Measurements from ENCODE around the gene BOD1L2.

DNA sequence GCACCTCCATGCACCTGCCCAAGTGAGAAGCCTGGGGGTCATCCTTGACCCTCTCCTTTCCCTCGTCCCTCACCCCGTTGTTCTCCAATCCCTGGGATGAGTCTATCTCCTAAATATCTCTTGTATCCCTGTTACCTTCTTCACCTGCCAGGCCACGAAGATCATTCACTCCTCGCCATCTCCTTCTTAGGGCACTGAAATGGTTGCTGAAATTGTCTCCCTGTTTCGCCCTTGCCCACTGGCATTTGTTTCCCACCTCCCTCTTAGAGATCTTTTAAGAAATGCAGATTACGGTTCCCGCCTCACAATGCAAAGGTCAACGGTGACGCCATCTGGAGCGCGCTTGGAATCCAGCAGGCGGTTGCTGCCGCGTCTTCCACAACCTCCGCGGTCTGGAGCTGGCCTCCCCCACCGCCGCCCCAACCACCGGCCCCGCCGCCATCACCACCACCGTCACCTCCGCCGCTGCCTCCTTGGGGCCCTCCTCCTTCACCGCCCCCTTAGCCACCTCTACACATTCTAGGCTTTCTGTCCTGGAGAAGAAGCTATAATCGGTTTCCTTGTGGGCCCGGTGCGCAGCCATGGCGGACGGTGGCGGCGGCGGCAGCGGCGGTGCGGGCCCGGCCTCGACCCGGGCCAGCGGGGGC is at the start of gene BOD1L2:
Gene BOD1L2 (plus strand): TSS at position 356 of the 647 bp plus-strand sequence.
- PRO-cap = no peak

- PRO-cap = no peak
Measured at GRCh38 chr18:57422212-57422752, 12.9 kb upstream of the ONECUT2 start.

GRCh38 chr18:57428686-57429451 is 6.3 kb upstream of the ONECUT2 start:
- PRO-cap = no peak

GRCh38 chr18:57581092-57581806 is 5.3 kb downstream of the FECH start:
- PRO-cap = no peak

DNA sequence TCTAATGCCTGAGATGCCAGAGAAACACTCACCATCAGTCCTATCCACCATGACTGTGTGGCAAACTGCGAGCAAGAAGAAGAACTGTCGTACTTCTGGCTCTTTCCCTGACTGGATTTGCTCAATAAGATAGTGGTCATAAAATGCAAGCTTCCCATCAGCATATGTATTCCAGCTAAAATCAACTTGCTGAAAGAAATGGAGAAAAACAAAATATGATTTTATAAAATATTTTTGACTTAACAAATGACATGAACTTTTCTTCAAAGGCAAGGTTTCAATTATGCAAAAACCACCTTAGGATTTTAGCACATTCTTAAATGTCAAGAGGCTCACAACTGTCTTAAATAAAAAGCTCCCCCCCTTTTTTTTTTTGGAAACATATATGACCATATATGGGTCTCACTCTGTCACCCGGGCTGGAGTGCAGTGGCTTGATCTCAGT is 62.4 kb upstream of the NARS1 start:
- PRO-cap = no peak

- PRO-cap = no peak
Measured at GRCh38 chr18:57909599-57910065, 106.5 kb upstream of the ATP8B1 start.

DNA sequence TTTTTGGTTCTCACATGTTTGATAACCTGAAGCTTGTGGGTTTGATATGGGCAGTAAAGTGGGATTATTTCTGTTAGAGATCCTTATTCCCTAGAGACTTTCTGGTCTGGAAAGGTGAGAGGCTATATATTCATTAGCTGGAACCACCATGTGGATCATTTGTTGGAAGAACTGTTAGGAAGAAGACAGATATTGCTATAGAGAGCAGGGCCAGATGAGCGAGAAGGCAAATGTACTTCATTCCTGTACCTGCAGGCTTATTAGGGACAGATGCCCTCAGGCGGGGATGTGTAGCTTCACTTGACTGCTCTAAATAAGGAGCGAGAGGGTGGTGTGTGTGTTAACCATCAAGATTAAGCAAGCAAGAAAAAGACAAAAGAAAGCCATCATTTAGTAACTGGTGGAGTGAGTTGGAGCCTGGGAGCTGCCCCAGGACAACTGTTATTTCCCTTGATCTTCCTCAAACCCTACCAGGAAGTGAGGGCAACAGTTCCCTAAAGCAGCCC is 36.4 kb downstream of the NEDD4L start:
- PRO-cap = no peak

DNA sequence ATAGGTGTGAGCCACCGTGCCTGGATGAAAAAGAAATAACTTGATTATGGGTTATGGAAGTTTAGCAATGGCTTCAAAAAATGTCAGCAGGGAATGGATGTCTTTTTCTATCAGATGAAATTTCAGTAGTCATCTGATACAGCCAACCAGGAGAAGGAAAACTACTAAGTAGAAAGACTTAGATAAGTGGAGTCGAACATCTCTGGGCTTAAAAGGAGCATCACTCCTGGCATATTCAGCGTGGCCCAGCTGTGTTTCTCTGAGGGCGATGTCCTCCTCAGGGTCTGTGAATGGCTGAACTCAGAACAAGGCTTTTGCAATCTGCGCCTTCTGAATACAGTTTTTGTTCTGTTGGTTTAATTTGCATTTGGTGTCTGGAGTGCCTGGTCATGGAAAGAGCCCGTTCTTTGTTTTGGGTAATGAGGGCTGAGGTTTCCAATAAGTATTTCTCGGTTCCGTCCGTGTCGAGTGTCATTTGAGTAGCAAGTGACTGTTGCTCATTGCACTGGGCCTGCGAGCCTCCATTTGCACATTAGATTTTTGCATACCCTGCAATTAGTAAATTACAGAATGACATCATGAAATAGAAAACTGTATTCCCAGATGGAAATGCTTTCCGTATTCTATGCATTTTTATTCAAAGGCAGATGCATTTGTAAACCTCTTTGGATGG is 57.2 kb downstream of the NEDD4L start:
- PRO-cap = no peak

- PRO-cap = no peak
Measured at GRCh38 chr18:58208266-58208706, 164.3 kb downstream of the NEDD4L start.

DNA sequence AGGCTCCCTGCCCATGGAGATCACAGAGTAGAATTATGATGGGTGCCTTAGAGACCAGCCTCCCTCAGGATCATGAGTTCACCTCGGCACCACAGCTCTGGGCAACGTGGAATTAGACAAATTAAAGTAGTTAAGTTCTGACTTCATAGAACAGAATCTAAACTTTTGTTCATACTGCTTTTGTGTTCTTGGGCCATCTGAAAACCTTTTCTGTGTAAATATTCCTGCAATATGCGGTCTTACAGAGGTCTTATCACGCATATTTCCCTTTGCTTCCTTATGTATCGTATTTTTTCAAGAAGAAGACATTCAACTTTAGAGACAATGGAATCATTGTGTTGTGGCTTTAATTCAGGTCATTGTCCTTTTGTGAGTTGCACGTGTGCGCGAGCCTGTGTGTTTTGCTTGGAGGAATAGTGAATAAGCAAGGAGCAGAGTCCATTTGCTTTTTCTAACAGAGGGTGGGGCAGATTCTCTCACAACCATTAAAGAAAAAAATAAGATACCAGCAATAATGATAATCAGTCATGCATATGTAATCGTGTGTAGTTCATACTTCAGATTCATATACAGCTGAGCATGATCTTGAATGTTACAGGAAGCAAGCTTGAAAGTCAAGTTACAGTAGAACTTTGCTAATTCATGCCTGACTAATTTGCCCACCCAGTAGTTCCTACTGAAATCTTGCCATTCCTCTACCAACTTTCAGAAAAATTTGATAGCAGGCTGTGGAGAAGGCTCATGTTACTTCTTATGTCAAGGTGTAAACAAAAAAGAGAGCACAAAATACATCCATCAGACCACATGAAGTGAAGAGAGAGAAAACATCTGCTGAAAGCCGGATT is 243.6 kb downstream of the NEDD4L start:
- PRO-cap = no peak

GRCh38 chr18:58417602-58418384 is 211.1 kb downstream of the ALPK2 start:
- PRO-cap = no peak

DNA sequence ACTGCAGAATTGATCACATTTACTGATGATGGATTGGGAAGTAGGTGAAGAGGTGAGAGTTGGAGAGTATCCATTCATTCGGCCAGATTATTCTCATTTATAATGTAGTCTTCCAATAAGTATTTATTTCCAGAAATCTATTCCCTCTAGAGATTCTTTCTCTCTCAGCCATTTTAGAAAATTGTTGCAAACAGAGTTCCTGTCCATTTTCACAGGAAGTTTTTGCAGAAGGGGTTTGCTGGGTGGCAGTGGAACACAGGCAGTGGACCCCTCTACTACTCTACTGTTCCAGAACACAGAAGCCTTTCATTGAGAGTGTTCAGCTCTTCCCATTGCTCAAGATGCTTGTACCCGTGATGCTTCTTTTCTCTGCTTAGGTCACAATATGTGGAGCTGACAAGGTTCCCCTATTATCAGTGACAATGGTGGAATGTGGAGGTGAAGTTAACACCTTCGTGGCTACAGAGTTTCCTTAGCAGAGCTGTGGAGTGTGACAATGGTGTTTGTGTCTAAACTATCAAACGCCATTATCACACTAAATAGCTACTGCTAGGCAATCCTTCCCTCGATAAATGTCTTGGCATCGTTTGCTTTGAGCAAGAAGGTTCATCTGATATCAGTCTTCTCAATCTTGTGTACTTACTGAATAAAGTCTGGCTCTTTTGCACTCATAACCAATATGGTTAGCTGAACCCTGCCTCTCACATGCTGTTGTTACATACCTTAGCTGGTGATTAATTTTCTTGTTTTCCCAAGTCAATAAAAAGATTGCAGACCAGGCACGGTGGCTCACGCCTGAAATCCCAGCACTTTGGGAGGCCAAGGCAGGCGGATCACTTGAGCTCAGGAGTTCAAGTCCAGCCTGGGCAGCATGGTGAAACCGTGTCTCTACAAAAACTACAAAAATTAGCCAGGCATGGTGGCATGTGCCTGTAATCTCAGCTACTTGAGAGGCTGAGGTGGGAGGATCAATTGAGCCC is 178.0 kb downstream of the ALPK2 start:
- PRO-cap = no peak

DNA sequence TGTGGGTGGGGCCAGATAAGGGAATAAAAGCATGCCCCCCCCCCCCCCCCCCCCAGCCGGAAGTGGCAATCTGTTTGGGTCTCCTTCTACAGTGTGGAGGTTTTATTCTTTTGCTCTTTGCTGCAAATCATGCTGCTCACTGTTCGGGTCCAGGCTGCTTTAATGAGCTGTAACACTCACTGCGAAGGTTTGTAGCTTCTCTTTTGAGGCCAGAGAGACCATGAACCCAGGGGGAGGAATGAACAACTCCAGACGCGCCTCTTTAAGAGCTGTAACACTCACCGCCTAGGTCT is 168.6 kb downstream of the ALPK2 start:
- PRO-cap = no peak

DNA sequence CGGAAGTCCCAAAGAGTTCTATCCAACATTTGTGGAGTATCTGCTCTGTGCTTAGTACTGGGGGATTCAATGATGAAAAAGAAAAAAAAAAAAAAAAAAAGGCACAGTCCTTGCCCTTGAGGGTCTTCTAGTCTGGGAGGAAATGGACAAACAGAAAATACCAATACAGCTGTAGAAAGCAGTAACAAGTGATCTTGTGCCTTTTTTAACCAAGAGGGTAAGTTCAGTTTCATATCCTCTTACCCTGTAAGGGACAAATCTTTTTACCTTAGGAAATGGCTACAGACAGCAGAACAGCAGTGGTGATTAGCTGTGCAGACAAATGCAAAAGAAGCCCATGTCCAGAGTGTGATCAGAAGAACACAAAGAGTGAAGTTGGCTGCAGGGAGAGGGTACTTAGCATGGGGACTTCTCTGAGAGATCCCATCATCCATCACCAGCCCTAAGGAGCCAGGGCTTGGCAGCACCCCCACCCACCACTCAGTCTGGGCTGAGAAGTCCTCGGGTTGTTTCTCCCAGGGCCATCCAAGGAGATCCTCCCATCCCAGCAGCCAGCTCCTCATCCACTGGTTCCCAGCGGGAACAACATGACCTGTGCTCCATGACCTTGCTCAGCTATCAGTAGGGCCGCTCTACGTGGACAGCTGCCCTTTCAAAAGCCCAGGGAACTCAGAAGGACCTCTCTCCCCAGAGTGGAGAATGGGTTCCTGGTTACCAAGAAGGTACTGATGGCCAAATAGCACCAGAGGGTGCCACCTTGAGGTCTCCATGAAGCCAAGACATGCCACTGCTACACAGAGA is 102.8 kb downstream of the ALPK2 start:
- PRO-cap = no peak

DNA sequence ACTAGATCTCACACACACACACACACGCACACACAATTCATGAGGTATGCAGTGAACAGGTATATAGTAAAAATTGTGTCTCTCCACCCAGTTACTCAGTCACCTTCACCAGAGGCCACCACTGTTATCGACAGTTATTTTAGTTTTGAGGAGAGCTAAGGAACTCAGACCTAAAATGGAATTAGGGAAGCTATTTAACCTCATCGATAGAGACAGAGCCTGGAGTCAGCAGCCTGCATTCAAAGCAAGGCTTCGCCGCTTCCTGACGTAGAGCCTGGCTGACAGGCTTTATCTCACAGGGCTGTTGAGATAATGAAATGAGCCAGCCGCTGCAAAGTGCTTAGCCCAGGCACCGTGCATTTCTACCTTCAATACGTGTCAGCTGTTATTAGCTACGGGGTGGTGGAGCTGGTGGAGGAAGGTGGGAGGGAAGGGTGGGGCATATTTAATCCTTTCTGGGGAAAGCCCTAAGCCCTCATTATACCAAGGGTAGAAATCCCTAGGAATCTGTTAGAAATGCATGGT is 72.7 kb downstream of the ALPK2 start:
- PRO-cap = no peak

DNA sequence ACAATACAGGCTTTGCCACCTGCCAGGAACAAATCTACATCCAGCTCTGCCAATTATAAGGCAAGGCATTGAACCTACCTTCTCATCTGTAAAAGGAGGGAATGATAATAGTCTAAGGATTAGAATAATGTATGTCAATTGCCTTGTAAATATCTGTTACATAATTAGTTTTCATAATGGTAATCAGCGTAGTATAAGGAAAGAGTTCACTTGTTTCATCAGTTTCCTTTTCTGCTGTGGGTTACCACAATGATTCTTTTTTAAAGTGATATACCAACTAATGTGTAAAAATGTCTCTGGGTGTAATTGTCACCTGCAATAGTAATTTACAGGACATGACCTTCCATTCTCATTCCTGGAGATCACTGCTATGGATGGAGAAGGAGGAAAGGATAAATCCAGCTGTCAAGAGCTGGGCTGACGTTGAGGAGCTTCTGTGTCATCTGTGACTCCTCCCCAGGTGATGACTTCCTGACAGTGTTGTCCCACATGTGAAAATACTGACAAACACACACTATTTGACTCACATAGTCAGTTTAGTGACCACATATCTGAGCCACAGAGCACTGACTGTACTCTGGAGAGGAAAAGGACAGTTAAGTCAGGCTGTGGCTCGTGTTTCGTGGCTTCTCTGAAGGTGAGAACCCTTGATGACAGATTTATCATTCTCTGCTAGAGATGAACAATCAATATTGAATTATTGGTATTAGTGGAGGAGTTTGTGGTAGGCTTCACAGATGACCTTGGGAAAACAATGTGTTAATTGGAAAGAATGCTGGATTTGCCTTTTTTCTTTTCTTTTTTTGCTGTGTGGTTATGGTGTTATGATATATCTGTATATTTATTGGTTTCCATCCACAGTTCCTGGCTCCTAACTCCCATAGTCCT is 13.3 kb downstream of the ALPK2 start:
- PRO-cap = no peak

GRCh38 chr18:58632409-58632939 is 3.6 kb upstream of the ALPK2 start:
- PRO-cap = no peak

DNA sequence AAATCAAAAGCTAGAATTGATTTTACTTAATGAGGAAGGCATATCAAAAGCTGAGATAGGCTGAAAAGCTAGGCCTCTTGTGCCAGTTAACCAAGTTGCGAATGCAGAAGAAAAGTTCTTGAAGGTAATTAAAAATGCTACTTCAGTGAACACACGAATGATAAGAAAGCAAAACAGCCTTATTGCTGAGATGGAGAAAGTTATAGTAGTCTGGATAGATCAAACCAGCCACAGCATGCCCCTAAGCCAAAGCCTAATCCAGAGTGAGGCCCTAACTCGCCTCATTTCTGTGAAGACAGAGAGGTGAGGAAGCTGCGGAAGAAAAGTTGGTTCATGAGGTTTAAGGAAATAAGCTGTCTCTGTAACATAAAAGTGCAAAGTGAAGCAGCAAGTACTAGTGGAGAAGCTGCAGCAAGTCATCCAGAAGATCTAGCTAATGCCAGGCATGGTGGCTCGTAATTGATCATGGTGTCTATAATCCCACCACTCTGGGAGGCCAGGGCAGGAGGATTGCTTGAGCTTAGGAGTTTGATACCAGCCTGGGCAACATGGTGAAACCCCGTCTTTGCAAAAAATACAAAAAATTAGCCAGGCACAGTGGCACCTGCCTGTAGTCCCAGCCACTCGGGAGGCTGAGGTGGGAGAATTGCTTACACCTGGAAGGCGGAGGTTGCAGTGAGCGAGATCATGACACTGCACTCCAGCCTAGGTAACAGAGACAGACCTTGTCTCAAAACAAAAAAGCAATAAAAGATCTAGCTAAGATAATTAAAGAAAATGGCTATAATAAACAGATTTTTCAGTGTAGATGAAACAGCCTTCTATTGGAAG is 21.6 kb downstream of the MALT1 start:
- PRO-cap = no peak

- PRO-cap = no peak
Measured at GRCh38 chr18:58781349-58781919, 83.2 kb upstream of the ZNF532 start.

DNA sequence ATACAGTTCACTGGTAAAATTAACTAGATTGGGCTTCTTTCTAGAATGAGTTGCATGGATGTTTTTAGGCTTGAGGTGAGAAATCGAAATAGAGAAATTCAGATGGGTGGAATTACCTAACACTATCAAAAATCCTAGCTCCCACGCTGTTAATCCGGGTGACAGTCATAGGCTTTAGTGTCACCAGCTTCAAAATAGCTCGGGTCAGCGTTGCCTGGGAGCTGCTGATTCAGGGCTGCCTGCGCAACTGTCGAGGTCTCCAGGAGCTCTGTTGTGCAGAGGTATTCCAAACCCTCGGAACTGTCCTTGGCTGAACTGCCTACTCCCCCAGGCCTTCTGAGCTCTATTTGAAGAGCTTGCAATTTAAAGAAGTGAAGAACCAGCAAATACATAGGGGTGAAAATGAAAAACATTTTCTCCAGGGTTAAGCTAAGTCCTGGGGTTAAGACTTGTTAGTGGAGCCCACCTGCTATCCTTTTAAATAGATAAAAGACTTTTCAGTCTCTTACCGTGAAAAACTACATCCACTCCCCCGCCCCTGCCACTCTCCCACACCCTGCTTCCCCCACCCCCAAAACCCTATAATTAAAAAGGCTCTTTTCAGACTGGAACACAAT is 21.3 kb upstream of the ZNF532 start:
- PRO-cap = no peak